ENCODE results near the genes FAXDC2, HAVCR1, ITK and THG1L.

- PRO-cap = no peak
- RAMPAGE, long total RNA, 2 experiments = start-site peak on the plus strand in 1 of 2 experiments, at chr5:154712685-154713040 at its widest, 12 reads per replicate
Measured at GRCh38 chr5:154712435-154713513, 42.4 kb upstream of the LARP1 start.

GRCh38 chr5:154756563-154756705, 1.3 kb downstream of the LARP1 start:
- PRO-cap = bidirectional peak, plus-strand start at chr5:154756657, minus-strand start at chr5:154756627
- RAMPAGE, long total RNA, 2 experiments = no peak in any of the 2 experiments

DNA sequence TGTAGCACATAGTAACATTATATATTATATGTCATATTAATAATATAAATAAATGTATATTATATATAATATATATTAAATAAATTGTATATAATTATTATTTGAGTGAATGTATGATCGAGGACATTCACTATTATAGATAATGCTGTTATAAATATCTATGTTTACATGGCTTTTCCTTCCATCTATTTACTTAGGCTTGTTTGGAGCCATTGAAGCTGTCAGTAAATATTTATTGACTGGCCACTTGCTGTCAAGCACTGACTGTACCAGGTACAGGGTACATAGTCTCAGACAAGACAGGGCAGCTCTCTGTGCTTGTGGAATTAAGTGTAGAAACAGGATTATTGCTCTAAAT, 16.4 kb downstream of the FAXDC2 start:
- PRO-cap = no peak
- RAMPAGE, long total RNA, 2 experiments = no peak in any of the 2 experiments

- PRO-cap = bidirectional peak, plus-strand start at chr5:154850691, minus-strand start at chr5:154850609
- RAMPAGE, long total RNA, 2 experiments = start-site peak on the minus strand in 2 of 2 experiments, at chr5:154850576-154850607 at its widest, 58 to 65 reads per replicate
Measured at GRCh38 chr5:154850455-154850956, at the start of gene FAXDC2. Gene FAXDC2 (minus strand): TSS chr5:154850603.

GRCh38 chr5:155192937-155193317, 179.4 kb downstream of the KIF4B start:
- PRO-cap = no peak
- RAMPAGE, long total RNA, 2 experiments = no peak in any of the 2 experiments

GRCh38 chr5:157058951-157059377, at the start of gene HAVCR1:
Gene HAVCR1 (minus strand): TSS chr5:157059116.
- PRO-cap = no peak
- RAMPAGE, long total RNA, 2 experiments = no peak in any of the 2 experiments

GRCh38 chr5:157108369-157108859, 430 bp downstream of the HAVCR2 start:
- PRO-cap = no peak
- RAMPAGE, long total RNA, 2 experiments = no peak in any of the 2 experiments

GRCh38 chr5:157180504-157181391, at the start of gene ITK:
Gene ITK (plus strand): TSS chr5:157180840.
- PRO-cap = unidirectional peak, plus-strand start at chr5:157180867
- RAMPAGE, long total RNA, 2 experiments = start-site peak on the plus strand in 1 of 2 experiments, at chr5:157180863-157180897 at its widest, 9 reads per replicate

GRCh38 chr5:157197075-157197682, 16.5 kb downstream of the ITK start:
- PRO-cap = no peak
- RAMPAGE, long total RNA, 2 experiments = no peak in any of the 2 experiments

DNA sequence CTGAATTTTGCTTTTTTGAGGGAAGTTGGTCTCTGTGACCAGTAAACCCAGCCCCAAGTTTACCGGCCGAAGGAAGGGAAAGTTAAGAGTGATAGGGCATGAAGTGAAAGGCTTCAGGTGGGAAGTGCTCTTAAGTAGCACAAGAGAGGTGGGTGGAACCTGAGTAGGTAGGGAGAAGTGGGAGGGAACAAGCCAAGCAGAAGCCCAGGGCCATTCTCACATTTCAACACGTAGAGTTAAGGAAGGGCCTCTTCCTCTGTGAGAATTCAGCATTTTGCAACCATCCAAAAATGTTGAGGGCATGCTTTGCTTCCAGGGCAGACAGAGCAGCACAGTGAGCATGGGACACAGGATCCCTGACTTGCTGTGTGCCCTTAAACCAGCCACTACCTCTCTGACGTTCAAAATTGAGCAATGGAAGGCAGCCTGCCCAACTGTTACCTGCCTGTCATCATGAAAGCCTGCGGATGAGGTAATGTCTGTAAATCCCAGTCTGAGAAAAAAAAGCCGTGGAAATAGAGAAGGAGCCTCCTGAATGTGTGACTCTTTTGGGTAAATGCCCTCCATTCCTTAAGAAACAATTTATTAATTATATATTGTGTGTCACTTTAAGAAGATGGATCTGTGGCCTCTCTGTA, 3.3 kb downstream of the CYFIP2 start:
- PRO-cap = no peak
- RAMPAGE, long total RNA, 2 experiments = no peak in any of the 2 experiments

GRCh38 chr5:157284469-157284893, 18.6 kb downstream of the CYFIP2 start:
- PRO-cap = no peak
- RAMPAGE, long total RNA, 2 experiments = no peak in any of the 2 experiments

DNA sequence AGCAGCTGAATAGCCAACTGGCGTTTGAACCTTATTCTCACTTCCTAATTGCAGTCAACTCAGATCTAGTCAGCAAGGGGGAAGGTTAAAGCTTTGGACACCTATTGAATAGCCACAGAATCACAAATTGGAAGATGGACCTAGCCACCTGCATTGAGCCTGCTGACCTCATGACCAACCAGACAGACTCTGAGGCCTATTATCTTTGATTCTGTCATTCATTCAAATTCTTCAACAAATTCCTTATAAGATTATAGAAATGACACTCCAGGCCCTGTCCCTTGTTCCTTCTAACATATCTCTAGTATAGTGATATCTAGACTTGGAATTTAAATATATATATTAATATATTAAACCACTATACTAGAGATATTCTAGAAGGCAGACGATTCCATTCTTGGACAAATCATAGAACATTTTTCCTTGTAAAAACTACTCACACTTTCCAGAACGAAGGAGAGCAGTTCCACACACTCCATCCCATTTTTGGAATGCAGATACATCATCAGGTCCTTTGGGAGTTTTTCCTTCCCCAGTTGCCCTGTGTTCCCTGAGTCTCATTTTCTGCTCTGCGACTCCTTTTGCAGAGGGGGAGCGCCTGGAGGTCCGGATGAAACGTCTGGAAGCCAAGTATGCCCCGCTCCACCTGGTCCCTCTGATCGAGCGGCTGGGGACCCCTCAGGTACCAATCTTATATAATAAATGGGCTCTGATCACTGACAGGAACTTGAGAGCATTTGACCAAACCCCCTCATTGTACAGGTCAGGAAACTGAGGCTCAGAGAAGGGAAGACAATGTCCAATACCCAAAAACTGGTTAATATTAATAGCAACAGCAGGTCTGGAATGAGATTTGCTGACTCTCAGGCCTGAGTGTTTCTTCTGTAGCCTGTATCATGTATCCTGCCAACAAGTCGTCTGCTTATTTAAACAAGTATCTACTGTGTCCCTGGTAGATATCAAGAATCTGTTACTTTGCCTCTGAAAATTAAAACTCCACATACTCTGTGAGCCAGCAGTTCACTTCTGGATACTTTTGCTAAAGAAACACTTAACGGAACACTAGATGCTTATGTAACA, 37.5 kb upstream of the FNDC9 start:
- PRO-cap = no peak
- RAMPAGE, long total RNA, 2 experiments = no peak in any of the 2 experiments

DNA sequence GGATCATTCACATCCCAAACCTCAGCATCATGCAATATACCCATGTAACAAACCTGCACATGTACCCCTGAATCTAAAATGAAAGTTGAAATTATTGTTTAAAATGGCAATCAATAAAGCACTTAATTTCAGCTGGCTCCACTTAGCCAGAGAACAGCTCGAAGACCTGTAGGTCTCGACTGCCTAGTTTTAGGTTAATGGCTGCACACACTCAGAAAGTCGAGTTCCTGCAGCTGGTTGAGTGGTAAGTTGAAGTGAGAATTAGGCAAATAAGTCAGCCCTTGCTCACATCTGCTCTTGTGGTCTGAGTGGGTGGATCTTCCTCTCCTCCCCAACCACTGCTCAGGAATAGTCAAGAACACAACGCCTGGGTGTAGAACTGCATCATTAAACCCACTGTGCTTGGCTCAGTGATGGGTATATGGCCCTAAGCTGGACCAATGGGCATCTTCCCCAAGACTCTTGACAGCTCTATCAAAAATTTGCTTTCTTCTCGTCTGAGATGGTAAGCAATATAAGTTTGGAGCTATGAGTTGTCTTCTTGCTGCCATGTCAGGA, 20.9 kb upstream of the ADAM19 start:
- PRO-cap = no peak
- RAMPAGE, long total RNA, 2 experiments = no peak in any of the 2 experiments

GRCh38 chr5:157731068-157732043, at the start of gene THG1L:
Gene THG1L (plus strand): TSS chr5:157731420.
- PRO-cap = bidirectional peak, plus-strand start at chr5:157731825, minus-strand start at chr5:157731684
- RAMPAGE, long total RNA, 2 experiments = start-site peak on the plus strand in 2 of 2 experiments, at chr5:157731416-157731432 at its widest, 64 to 99 reads per replicate

DNA sequence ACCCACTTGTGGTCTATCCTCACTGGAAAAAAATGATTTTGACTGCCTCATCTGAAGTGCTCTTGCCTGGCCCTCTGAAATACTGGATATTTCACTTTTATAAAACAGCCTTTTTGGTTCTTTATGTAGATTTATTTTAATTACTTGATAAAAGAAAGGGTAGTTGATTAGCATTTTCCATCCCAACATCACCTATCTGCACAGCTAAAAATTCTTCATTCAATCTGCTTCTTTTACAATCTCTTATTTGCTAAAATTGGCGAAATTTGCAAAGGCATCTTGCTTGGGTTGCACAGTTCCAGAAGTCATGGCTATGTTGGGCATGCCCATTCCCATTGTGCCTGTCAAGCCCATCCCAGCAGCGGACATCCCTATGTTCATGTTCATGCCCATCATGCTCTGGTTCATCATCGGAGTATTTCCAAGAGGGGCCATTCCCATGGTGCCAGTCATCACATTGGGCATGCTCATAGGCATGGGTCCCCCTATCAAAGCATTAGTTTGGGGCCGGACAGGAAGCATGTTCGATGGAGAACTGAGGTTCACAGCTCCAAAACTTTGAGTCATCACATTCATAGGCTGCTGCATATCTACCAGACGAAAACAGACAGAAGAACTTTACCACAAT, 44.0 kb downstream of the LSM11 start:
- PRO-cap = no peak
- RAMPAGE, long total RNA, 2 experiments = no peak in any of the 2 experiments

GRCh38 chr5:158485477-158486063, 614.1 kb downstream of the EBF1 start:
- PRO-cap = no peak
- RAMPAGE, long total RNA, 2 experiments = no peak in any of the 2 experiments

- PRO-cap = no peak
- RAMPAGE, long total RNA, 2 experiments = no peak in any of the 2 experiments
Measured at GRCh38 chr5:158818993-158819456, 280.7 kb downstream of the EBF1 start.

GRCh38 chr5:158953777-158954583, 145.7 kb downstream of the EBF1 start:
- PRO-cap = no peak
- RAMPAGE, long total RNA, 2 experiments = no peak in any of the 2 experiments

DNA sequence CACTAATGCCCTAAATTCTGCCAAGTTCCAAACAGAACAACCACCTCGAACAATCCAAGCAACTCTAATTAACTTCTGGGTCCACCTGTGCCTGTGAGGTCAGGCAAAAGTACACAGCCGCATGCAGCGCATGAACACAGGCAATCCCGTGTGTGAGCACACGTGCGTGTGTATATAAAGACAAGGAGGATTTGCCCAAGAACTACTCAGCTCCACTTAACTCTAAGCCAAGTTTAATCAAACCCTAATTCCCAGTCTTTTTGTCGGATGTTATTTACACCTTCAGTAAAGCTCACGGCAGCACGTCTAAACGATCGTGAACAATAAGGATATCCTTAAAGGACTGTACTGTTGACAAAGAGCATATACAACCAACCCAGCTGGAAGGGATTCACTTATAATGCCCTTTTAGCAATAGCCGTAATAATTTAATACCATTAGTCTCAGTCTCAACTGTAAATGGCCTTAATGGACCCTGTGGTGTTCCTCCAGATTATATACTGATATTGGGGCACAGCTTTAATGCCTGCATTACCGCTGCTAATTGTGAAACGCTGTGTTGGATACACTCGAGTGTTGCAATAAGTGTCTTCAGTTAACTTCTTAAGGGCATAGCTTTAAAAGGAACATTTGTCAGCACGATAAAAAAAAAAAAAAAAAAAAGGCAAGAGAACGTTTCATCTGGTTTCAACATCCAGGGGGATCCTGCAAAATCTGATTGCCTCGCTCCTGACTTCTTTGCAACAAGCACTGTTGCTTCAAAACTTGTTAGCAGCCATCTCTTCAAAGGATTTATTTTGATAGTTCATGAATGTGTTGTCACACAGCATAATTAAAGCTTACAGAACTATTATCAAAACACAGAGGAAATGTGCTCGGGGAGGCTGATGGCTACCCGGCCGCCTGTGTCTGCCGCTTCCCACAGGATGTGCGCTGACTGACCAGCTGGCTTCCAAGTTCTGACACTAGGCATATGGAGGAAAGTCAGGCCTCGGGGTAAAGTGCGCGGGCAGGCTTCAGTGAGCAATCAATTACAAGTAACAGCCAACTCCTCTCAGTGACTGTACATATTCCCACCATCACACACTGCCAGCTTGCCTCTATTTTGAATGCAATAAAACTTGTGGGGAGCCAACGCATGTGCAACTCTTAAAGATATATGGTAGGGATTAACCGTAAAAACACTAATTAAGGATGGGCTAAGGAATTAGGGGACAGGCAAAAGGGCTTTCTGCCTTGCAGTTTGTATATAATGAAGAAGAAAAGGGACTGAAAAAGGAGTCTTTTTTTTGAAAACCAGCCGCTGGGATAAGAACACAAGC, 77.8 kb downstream of the EBF1 start:
- PRO-cap = no peak
- RAMPAGE, long total RNA, 2 experiments = no peak in any of the 2 experiments

GRCh38 chr5:159048731-159049115, 51.0 kb downstream of the EBF1 start:
- PRO-cap = no peak
- RAMPAGE, long total RNA, 2 experiments = no peak in any of the 2 experiments